Right atrium auricular region (tissue), 2 donors: ENCODE data around the gene TMEM179.

DNA sequence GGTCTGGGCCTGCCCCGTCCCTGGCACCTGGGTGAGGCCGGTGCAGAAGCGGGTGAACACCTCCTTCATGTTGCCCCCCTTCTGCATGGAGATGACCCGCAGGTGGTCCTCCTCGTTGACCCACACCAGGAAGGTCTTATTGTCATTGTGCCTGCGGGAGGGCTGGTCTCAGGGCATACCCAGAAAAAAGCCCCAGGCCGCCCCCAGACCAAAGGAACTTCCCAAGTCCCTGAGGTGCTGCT, 2.3 kb downstream of the CKB start:
- PRO-cap = no peak
- RAMPAGE, long total RNA, 2 experiments = no peak in any of the 2 experiments

DNA sequence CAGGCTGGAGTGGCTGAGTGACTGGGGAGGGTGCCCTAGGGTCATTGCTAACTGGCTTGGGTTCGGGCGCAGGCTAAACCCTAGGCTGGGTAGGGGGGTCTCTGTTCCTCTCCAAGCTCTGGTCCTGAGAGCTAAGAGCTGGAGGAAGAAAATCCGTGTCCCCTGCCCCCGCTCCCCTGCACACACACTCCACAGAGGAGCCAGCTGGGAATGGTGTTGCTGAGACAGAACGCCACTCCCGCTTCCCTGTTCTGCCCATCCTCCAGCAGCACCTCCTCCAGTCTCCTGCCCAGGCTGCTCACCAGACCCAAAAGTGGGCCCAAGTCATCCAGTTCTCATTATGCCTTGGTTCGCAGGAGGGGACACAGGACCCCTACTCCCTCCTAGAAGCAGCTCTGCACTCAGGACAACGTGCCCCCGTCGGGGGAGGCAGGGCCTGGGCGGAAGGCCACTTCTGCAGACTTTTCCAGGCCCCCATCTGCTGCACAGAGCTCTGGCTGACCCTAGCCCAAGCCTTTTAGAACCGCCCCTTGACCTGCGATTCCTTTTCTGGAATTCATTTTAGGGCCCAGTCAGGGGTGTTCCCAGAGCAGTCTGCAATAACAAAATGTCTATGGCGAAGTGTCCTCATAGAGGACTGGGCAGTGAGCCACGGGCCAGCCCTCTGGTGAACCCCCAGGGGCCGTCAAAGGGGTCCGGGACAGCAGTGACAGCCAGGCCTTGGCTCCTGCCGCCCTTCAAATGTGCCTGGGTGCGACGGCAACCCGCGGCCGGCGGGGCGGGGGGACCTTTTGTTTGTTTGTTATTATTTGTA, 737 bp upstream of the TRMT61A start:
- PRO-cap = no peak
- RAMPAGE, long total RNA, 2 experiments = no peak in any of the 2 experiments

DNA sequence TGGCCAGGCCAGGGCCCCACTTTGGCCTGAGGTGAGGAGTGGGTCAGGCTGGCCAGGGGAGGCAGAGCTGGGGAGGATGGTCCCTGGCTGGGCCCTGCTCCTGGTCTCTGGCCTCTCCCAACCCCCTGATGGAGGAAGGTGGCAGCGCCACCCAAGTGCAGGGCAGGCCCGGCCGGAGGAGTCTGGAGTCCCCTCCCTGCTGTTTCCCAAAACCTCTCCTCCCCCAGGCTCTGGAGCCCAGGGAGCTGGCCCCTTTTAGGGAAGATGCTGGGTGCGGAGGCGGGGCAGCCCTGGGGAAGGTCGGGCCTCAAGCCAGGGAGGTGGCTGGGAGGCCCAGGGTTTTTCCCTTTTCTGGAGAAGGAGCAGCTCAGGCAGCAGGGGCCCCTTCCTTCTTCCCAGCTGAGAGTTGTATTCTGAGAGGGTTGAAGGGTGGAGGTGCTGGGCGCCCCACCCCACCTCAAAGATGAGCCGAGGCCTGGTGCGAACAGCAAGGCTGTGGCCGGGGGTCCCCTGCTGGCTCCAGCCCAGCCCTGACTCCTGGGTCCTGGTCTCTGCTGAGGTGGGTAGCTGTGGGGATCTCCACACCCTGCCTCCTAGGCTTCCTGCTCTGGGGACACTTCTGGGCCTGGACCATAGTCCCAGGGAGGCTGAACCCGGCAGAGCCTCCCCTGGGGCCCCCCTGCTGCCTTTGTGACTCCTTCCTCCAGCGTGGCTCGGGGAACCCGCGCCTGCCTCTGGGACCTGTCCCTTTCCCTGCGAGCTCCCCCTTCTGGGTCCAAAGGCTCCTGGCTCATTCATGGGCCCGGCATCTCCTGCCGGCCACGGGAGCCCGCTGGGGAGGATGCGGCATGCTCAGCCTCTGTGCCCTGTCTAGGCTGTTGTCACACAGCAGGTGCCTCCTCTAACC, 4.2 kb downstream of the TRMT61A start:
- PRO-cap = no peak
- RAMPAGE, long total RNA, 2 experiments = no peak in any of the 2 experiments

DNA sequence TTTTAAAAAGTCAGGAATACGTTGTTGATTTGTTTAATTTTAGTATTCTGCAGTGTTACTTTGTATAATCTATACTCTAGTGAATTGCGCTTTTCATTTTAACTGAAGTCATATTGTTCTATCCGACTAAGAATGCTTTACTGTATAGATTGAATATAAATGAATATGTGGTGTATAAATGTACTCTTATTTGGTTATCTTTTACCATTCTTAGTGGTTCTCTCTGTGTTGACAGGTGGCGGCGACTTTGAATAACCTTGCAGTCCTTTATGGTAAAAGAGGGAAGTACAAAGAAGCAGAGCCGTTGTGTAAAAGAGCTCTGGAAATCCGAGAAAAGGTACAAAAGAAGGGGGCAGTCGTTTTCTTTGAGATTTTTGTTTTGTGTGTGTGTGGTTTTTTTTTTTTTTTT, 40.9 kb downstream of the KLC1 start:
- PRO-cap = no peak
- RAMPAGE, long total RNA, 2 experiments = no peak in any of the 2 experiments

GRCh38 chr14:103683516-103683912, 31.7 kb downstream of the XRCC3 start:
- PRO-cap = no peak
- RAMPAGE, long total RNA, 2 experiments = no peak in any of the 2 experiments

GRCh38 chr14:103713541-103714267, 1.5 kb downstream of the XRCC3 start:
- PRO-cap = no peak
- RAMPAGE, long total RNA, 2 experiments = no peak in any of the 2 experiments

- PRO-cap = no peak
- RAMPAGE, long total RNA, 2 experiments = no peak in any of the 2 experiments
Measured at GRCh38 chr14:103728419-103729184, 13.0 kb downstream of the ZFYVE21 start.

DNA sequence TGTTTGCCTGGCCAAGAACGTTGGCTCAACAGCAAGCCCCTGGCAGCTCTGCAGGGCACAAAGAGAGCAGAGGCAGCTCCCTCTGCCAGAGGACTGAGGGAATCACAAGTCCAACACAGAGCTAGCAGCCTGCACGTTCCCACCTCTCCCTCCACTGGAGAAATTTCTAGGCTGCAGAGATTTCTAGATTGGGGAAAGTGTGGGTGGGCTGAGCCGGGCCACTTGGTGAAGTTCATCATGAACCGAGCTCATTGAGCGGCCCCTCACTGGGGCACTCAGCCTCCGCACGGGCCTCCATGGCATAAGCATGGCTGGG, 19.8 kb downstream of the ZFYVE21 start:
- PRO-cap = no peak
- RAMPAGE, long total RNA, 2 experiments = no peak in any of the 2 experiments

- PRO-cap = no peak
- RAMPAGE, long total RNA, 2 experiments = no peak in any of the 2 experiments
Measured at GRCh38 chr14:103854652-103856021, 7.8 kb upstream of the PPP1R13B start.

GRCh38 chr14:104114664-104115225, 23.6 kb upstream of the KIF26A start:
- PRO-cap = no peak
- RAMPAGE, long total RNA, 2 experiments = no peak in any of the 2 experiments

- PRO-cap = unidirectional peak, minus-strand start at chr14:104155750
- RAMPAGE, long total RNA, 2 experiments = no peak in any of the 2 experiments
Measured at GRCh38 chr14:104155556-104156136, 17.3 kb downstream of the KIF26A start.

DNA sequence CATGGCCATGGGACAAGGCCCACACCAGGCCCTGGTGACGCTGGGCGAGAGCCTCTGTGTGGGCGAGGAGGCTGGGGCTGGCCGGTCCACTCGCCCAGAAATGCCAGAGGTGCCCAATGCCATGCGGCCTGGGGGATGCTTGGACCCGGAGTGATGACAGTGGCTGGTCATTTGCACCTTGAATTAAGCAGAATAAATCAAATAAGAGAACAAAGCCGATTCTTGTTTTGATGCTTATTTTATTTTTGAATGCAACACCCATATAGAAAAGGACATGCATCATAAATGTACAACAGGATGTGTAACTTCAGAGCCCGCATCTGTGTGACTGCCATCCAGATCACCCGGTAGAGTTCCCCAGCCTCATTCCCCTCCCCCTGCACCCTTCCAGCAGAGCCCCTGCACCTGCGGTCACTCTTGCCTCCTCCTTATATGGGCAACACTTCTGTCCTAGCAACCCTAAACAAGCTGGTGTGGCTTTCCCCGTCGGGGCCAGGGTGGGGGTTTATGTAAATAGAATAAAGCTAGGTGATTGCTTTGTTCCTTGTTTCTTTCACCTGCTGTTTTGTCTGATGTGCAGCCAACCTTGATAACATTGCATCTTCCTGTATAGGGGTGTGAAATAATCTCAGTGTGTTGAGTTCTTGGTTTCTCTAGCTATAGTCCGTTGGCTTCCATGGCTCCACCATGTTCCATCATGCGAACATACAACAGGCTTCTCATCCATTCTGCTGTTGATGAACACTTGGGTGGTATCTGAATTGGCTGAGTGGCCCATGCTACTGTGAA, 102.0 kb downstream of the KIF26A start:
- PRO-cap = no peak
- RAMPAGE, long total RNA, 2 experiments = no peak in any of the 2 experiments

DNA sequence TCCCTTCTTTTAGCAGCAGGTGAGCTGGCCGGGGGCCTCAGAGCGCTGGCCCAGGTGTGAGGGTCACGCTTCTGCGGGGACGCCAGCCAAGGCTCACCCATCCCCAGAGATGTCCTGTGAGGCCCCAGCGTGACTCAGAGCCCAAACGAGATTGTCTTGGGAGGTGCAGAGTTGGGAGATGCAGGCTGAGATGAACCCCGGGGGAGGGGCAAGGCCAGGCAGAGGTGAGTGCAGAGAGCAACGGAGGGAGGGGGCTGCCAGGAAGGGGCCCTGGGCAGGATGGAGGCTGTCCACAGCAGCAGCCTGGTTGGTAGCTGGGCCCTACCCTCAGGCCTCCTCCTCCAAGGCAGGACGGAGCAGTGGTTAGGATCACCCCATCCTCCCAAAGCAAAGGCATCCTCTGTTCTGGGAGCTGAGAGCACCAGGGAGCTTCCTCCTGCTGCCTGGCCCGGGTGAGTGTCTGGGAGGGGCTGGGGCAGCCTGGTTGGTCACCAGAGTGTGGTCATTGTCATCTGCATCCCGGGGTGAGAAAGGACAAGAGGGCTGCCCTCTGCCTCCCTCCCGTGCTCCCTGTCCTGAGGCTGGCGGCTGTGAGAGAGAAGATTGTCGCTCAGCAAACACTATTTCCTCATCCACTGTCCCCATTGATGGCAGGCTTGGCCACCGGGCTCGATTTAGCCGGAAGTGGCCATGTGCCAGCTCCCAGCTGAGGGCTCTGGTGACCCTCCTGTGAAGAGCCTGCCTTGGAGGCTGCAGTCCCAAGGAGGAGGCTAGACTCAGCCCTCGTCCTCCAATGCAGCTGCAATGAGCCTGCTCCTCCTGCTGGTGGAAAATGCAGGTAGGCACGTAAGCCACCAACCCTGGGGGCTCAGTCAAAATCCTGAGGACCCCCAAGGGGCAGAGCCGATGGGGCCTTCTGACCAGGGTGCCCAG, 155.4 kb downstream of the KIF26A start:
- PRO-cap = no peak
- RAMPAGE, long total RNA, 2 experiments = no peak in any of the 2 experiments

GRCh38 chr14:104573798-104574339, 5.7 kb upstream of the C14orf180 start:
- PRO-cap = unidirectional peak, plus-strand start at chr14:104574216
- RAMPAGE, long total RNA, 2 experiments = no peak in any of the 2 experiments

DNA sequence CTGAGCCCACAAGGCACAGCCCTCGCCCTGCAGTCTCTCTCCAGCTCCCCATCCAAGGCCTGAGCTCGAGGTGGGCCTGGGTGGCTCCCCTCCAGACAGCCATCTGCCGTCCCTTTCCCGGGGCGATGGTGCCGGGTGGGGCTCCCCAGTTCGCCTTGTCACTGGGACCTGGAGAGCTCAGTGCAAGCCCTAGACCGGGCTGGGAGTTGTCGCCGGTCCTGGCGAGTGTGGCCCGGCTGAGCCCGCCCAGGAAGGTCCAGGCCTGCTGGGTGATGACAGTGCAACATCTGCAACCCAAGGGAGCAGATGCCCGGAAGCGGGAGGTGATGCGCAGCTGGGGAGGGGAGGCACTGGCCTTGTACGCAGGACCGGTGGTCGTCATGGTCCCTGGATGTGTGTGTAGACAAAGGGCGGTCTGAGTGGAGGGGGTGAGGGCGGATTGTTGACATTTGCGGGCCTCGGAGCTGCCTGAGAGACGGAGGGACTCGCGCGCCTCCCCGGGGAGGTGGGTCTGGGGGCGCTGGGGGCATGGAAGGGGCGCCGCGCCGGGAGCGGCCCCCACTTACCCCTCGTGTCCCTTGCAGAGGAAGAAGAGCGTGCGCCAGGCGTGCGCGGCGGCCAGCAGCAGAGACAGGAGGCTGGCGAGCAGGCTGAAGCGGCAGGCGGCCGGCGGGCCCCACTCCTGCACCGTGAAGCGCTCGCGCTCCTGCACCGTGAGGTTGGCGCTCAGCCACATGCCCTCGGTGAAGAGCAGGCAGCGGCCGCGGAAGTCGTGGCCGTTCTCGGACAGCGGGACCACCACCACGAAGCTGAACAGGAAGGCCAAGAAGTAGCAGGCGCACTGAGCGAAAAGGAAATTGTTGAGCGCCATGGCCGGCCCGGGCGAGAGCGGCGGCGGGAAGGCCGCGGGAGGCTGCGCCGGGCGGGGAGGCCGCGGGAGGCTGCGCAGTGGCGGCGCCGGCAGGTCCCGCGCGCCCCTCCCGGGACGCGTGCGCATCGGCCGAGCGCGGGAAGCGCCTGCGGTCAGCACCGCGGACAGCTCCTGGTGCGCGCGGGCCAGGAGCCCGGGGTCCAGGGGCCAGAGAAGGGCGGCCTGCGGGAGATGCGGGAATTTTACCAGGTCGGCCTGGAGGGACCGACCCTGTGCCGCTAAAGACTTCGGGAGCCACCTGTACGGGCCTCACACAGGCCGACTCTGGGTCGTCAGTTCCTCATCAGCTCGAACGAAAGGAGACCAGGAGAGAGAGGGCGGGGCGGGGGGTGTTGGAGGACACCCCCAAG, at the start of gene TMEM179:
TSS of gene TMEM179 (minus strand) at position 902 of the 1,281 bp plus-strand sequence.
- PRO-cap = no peak
- RAMPAGE, long total RNA, 2 experiments = no peak in any of the 2 experiments

GRCh38 chr14:104658209-104658960, 31.0 kb upstream of the INF2 start:
- PRO-cap = no peak
- RAMPAGE, long total RNA, 2 experiments = no peak in any of the 2 experiments

DNA sequence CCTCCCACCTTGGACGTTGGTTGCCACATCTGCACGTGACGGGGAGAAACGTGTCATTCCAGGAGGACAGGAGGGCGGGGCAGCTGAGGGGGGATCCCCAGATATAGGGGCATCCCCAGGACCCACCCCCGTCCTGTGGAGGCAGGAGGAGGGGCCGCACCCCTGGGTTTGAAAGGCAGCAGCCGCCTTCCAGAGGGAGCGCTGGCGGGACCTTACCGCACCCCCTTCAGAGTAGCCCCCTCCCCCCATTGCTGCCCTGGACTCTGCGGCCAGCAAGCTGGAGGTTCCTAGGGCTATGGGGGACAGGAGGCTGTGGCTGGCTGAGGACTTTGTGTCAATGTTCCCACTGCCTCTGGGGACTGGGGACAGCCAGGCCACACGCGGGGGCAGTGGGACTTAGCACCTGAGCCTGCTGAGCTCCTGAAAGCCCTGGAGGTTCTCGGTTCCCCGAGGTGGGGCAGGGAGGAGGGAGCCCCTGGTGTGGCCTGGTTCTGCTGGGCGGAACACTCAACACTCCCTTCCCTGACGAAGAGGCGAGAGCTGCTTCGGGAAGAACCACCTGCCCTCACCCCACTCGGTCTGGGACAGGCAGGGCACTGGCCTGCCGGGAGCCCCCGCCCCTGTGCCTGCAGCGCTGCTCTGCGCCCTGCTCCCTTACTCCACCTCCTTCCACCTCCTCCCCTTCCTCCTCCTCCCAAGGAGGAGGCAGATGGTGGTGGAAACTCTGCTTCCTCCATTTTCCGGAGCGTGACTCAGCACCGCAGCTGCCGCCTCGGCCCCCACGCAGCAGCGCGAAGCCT, 12.0 kb upstream of the INF2 start:
- PRO-cap = bidirectional peak, plus-strand start at position 513 of the sequence, minus-strand start at position 314 of the sequence; bidirectional peak, plus-strand start at position 683 of the sequence, minus-strand start at position 581 of the sequence
- RAMPAGE, long total RNA, 2 experiments = no peak in any of the 2 experiments

DNA sequence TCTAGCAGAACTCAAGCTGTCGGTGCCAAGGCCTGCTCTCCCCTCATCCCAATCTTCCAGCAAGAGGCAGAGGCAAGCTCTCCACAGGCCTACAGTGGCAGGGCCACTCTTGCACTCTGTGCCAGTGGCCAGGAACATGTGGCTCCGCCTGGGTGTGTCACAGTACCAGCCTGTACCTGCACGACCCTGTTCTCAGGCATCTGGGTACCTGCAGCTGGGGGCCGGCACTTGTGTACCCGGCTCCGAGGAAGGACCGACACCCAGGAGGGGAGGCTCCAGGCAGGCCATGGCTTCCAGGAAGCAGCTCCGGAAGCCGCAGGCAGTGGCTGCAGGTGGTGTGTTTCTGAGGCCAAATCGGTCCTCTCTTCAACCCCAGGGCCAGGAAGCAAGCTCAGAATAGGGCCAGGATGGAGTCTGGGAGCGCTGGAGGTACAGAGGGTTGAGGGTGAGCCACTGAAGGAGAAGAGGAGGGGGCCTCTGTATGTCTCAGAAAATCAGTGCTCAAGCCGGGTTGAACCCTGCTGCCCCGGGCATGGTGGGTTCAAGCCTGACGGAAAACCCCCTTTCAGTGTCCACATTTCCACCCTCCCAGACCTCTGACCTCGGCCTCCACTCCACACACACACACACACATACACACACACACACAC, 2.4 kb upstream of the INF2 start:
- PRO-cap = no peak
- RAMPAGE, long total RNA, 2 experiments = no peak in any of the 2 experiments

DNA sequence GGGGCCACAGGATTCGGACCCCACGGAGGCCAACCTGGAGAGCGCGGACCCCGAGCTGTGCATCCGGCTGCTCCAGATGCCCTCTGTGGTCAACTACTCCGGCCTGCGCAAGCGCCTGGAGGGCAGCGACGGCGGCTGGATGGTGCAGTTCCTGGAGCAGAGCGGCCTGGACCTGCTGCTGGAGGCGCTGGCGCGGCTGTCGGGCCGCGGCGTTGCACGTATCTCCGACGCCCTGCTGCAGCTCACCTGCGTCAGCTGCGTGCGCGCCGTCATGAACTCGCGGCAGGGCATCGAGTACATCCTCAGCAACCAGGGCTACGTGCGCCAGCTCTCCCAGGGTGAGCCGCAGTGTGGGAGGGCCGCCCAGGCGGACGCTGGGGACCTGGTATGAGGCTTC, 12.0 kb downstream of the INF2 start:
- PRO-cap = no peak
- RAMPAGE, long total RNA, 2 experiments = no peak in any of the 2 experiments

GRCh38 chr14:104707637-104708288, 16.3 kb upstream of the ADSS1 start:
- PRO-cap = no peak
- RAMPAGE, long total RNA, 2 experiments = no peak in any of the 2 experiments